Temporal lobe (tissue), 2 donors: ENCODE measurements around a stretch of chr15.

- RAMPAGE, long total RNA, result no peak
Observed at GRCh38 chr15:78759936-78760654, 51.2 kb downstream of the ADAMTS7 start.

DNA sequence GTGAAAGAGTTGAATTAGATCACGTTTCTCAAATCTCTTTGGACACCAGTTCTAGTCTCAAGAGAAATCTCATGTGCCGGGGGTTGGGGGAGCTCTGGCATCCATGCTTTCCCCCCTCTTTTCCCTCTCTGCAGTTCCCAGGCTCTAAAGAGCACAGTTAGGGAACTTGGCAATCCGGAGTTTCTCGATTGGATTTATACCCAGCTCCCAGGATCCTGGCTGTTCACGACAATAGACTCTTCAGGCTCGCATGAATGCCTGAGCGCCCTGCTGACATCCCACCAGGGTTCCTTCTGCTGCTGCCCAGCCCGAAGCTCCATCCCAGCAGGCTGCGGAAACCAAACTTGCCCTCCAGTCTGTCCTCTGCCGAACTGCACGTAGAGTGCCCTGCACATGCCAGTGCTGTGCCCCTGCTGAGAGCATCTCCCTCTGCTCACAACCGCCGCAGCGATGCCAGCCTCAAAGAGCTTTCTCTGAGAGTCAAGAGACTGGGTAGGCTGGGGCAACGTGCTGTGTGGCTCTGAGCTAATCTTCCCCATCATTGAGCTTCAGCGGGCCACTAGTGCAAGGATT, 6.9 kb downstream of the ADAMTS7 start:
- RAMPAGE, long total RNA, result no peak

GRCh38 chr15:78882908-78883346, 10.2 kb downstream of the MORF4L1 start:
- RAMPAGE, long total RNA, result no peak

DNA sequence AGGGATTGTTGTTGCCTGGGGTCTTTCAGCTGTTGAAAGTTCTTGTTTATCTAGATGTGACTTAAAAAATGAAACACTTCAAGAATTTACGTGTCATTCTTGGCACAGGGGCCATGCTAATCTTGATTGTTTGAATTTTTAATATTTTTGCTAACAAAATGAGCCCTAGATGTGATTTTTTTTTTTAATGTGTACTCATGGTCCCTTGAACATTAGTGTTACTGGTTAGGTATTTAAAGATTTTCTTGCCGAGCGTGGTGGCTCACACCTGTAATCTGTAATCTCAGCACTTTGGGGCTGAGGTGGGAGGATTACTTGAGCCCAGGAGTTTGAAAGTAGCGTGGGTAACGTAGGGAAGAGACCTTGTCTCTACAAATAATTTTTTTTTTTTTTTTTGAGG, 26.1 kb downstream of the MORF4L1 start:
- RAMPAGE, long total RNA, result no peak

DNA sequence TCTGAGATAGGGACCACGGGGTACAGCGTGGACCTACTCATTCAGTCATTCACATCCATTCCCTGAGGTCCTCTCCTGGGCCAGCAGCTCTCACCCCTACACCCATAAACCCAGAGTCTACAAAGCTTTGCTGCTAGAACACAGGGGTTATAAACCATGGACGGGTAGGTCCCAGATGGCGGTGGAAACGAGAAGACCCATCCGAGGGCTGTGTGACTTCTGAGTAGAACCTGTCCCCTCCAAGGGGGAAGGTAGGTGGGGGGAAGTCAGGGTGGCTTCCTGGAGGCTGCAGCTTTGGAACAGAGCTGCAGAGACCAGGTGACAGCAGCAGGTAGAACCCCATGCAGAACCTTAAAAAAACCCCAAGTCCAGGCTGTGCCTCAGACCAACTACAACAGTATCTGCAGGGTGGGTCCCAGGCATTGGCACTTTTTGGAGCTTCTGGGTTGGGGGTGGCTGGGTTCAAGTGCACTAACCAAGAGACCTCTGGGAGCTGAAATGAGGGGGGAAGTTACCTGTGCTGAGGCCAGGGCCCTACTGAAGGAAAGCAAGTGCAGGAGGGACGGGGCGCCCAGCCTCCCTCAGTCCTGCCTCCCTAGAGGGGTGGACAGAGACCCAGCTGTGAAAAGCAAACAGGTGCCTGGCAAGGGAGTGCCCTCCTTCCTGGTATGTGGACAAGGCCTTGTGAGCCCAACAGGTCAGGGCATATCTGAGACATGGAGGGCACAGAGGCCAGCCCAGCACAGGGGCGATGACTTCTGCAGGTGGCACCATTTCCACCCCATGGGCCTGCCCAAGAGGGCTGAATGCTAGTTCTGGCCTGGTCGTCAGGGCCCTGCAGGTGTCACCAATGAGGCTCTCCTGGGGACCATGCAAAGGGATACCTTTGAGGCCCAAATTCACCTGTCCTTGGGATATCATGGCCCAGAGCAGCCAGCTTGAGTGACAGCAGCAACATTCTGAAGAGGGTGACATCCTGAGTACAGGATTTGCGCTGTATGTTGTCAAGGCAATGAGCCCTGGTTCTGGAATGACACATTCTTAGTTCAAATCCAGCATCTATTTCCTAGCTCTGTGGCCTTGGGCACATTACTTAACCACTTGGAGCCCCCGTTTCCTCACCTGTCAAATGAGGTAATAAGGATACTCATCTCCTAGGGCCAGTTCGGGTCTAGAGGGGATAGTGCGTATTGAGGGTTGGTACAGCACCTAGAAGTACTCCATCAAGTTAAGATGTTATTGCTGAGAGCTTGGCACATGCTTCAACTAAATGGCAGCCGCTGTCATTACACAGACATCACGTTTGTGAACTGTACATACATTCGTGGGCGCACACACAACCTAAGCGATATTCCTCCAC, 18.7 kb downstream of the CTSH start:
- RAMPAGE, long total RNA, result no peak

DNA sequence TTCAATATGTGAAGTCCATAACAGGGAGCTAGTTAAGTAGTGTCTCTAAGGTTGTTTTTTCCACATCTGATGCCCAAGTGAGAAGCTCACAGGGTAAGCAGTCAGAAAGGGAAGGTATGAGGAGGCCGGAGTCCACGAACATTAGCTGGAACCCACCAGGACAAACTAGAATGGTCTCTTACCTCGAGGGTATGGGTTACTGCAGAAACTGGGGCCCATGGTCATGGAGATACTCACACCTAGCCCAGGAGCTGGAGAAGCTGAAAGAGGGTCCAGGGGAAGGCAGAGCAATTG, 75.0 kb downstream of the MINAR1 start:
- RAMPAGE, long total RNA, result no peak

DNA sequence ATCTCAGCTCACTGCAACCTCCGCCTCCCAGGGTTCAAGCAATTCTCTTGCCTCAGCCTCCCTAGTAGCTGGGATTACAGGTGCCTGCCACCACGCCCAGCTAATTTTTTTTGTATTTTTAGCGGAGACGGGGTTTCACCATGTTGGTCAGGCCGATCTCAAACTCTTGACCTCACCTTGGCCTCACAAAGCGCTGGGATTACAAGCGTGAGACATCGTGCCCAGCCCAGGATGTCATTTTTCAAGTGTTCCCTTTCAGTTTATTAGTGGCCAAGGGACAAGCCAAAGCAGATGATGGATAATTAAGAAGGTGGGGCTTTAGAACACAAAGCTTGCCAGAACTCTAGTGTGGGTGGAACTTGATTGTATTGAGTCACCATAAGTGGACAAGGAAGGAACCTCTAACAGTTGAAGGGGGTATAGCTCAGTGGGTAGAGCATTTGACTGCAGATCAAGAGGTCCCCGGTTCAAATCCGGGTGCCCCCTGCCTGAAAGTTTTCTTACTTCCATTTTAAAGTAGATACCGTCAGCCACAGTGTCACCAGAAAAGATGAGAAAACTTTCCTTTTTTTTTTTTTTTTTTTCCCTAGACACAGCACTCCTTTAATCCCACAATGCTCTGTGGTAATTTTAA, 152.5 kb downstream of the MTHFS start:
- RAMPAGE, long total RNA, result no peak

DNA sequence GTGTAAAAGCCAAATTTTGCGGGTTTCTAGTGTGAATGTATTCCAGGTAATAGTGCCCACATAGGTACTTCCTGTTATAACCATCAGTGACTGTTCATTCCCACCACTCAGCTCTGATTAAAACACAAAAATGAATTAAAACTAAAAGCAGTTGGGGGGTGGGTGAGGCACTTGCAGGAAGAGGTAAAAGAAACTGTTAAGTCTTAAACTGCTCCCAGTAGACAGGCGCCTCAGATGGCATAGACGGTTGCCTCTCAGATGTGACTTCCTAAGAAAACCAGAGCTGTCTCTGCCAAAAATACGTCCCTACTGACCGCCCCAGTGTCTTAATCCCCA, 930 bp upstream of the MTHFS start:
- RAMPAGE, long total RNA, result no peak

DNA sequence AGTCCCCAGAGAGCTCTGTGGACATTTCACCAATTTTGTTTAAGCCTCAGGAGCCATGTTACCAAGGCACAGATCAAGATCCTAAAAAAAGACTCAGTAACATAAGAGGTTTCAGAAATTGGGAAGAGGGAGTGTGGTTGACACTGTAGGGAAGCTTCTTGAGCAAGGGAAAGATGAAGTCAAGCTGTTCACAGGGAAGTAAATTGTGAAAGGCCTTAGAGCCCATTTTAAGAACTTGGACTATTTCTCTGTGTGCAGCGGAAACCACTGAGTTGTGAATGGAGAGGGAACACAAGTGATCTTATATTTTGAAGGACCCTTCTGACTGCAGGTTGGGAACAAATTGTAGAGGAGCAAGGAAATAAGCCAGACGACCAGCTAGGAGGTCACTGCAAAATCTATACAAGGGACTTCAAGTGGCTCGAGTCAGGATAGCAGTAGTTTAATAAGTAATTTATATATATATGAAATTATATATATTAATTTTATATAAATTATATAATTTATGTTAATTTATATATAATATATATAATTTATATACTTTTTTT, 18.6 kb downstream of the BCL2A1 start:
- RAMPAGE, long total RNA, result no peak

GRCh38 chr15:79978418-79978711, 7.4 kb upstream of the BCL2A1 start:
- RAMPAGE, long total RNA, result no peak

DNA sequence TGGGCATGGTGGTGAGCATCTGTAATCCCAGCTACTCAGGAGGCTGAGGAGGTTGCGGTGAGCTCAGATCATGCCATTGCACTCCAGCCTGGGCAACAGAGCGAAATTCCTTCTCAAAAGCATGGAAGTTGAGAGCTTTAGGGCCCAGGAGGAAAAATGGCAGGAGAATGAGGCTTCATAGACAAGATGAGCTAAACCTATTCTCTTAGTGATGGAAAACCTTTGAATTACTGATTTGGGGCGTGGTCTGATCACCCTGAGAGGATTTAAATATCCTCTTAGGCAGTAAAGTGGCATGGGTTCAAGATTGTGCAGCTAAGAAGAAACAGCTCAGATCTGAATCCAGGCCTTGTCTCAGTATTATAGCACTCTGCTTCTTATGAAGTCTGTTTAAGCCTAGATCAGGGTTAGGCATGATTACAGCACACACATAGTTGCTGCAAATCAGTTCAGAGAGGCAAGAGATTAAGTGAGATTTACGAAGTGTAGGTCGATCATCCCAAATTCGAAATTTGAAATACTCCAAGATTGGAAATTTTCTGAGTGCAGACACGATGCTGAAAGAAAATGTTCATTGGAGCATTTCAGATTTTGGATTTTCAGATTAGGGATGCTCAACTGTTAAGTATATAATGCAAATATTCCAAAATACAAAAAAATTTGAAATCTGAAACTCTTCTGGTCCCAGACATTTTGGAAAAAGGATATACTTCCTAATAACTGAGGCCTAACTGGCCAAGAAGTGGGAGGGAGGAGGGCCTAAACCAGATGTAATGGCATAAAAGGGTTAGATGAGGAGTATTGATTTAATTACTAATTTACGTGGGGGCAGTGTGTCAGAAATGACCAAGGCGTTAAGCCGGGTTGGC, 24.5 kb downstream of the ZFAND6 start:
- RAMPAGE, long total RNA, result no peak

- RAMPAGE, long total RNA, result no peak
Observed at GRCh38 chr15:80127902-80128515, 24.8 kb upstream of the FAH start.

DNA sequence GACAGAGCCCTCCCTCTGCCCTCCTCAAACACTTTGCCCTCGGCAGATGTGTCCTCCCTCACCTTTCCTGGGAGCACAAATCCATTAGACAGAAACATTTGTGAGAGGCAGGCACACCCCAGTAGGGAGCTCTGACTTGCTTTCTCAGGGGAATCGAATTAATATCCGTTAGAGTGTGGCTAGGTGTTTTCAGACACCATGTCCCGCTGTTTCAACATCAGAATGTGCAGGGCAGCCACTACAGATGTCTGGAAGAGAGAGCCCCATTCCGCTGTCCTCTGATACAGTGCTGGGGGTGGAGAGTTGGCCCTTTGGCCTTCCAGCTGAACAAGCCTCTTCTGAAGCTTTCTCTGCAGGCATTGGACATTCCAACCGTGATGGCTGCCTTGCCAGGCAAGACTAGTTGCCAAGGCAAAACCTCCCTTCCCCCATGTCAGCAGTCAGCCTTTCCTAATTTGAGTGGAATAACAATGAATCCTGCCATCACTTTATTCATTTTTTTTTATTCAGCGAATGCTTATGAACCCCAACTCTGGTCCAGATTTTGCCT, 1.5 kb downstream of the FAH start:
- RAMPAGE, long total RNA, result no peak

DNA sequence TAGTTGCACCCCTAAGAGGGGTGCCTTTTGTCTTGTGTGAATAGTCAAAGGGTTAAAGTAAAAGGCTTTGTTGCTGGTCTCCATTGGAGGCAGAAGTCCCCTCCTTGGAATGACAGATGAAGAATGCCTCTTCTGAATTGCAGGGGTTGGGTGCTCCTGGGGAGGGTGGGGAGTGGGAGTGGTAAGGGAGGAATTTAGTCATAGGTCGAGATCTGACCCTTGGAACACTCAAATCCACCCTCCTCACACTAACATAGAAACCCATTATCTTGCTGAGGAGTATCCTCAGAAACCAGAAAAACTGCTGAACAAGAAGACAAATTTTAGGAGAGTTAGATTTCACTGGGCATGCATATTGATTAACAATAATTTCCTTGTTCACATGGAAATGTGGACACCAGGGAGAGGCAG, 4.7 kb downstream of the CTXND1 start:
- RAMPAGE, long total RNA, result no peak

DNA sequence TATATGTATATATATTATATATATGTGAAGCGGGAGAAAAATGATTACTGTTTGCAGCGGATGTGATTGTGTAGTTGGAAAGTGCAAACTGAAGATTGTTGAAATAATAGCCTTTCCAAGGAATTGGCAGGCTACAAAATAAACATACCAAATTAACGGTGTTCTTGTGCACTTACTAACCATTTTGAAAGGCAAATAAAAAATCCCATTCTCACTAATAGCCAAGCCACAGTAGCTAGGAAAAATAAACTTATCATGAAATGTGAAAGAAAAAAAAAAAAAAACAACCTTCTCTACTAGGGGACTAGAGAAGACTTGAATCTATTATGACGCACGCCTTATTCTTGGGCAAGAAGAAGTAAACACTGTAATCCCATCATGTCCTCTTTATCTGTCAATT, 633 bp upstream of the CTXND1 start:
- RAMPAGE, long total RNA, result no peak

DNA sequence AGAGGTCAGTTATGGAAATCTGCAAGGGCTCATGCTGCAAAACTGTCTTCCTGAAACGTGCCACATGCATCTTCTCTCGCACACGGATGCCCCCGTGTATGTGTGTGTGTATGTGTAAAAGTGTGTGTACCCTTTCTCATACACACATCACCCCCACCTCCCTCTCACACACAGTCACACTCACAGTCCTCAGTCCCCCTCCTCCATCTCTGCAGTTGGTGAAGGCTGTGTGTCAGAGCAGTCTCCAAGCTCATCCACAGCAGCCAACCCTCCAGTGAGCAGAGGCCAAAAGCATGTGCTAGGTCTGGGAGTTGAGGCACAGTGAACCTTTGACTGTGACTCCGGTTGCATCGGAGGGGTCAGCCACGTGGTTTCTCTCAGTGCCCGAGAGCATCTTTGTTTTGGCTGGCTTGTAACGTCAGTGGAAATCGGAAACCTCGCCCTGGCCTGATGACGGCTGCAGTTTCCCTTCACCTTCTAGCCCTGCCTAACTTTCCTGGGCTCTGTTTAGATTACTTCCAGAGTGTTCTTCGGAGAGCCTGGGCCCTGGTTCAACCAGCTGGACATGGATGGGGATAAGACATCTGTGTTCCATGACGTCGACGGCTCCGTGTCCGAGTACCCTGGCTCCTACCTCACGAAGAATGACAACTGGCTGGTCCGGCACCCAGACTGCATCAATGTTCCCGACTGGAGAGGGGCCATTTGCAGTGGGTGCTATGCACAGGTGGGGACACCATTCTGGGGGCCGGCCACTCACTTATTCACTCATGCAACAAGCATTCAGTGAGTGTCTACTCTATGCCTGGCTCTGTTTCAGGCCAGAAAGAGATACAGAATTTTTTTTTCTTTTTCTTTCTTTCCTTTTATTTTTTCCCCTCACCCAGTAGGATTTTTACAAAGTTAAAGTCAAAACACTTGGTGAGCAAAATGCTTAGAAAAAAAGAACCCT, 56.6 kb downstream of the MESD start:
- RAMPAGE, long total RNA, result no peak

- RAMPAGE, long total RNA, result no peak
Observed at GRCh38 chr15:81157206-81157962, 23.3 kb downstream of the CFAP161 start.

DNA sequence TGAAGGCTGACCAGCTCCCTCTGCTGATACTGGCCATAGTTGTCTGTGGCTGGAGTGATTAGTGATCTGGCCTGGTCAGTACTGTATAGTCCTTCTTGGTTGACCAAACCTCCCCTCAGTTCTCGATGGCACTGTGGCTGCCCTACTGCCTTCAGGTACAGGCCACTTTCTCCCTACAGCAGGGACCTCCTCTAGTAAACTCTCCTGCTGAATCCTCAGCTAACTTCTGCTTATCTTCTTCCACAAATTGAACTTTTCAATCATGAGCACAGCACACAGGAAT, 30.2 kb downstream of the CFAP161 start:
- RAMPAGE, long total RNA, result no peak

- RAMPAGE, long total RNA, result no peak
Observed at GRCh38 chr15:81167146-81167733, 29.4 kb upstream of the IL16 start.

DNA sequence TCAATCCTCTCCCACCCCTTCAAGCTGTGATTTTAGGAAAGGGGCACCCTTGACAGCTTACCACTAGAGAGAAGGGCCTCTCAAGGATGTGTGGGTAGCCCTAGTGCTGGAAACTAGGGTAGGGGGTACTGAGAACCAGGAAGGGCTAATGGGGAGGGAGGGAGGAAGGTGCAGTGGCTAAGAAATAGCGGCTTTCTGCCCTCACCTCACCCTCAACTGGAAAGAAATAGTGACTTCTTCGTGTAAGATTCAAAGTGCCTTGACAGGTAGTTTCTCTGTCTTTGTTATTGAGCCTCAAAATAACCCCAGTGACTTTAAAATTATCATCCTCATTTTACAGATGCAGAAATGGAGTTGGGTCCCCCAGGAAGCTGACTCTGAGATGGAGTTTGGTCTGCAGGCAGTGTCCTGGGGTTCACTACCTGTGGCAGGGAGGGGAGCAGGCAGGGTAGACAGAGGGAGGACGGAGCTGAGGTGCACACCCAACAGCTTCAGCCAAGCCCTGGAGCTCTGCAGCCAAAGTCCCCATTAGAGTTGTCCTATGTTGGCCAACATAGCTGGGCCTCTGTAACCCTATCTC, 32.3 kb downstream of the STARD5 start:
- RAMPAGE, long total RNA, result no peak